Spleen (tissue), 7 donors: ENCODE measurements around a stretch of chr11.

DNA sequence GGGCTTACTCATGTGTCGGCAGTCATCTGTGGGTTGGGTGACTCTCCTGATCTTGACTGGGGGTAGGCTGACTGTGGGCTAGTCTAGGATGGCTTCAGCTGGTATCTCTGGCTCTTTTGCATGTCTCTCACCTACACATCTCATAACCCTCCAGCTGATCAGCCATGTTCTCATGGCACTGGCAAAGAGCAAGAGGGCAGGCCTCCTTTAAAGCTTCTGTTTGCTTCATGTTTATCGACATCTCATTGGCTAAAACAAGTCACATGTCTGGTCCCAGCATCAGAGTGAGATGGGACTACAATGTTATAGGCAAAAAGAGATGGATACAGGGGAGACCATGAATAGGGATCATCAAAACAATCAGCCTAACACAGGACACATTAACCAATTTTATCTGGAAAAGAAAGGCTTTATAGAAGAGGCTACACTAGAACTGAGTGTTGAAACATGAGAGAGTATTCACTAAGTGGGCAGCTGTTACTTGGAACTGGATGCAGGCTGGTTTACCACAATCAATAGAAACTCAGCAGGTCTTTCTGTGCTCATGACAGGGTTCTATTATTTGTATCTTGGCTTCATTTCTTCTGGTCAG lies 5.2 kb downstream of the LRRC51 start:
- PRO-cap, 4 experiments = no peak in any of the 4 experiments
- RAMPAGE, long total RNA, 4 experiments = no peak in any of the 4 experiments

DNA sequence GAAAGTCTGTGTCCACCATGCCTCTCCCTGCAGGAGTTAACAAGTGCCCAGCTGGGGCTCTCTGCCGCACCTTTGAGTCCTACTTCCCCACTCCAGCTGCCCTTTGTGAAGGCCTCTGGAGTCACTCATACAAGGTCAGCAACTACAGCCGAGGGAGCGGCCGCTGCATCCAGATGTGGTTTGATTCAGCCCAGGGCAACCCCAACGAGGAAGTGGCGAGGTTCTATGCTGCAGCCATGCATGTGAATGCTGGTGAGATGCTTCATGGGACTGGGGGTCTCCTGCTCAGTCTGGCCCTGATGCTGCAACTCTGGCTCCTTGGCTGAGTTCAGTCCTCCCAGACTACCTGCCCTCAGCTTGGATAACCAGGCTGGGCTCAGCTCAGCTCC lies 3.1 kb upstream of the INPPL1 start:
- PRO-cap, 4 experiments = no peak in any of the 4 experiments
- RAMPAGE, long total RNA, 4 experiments = no peak in any of the 4 experiments

- PRO-cap, 4 experiments = no peak in any of the 4 experiments
- RAMPAGE, long total RNA, 4 experiments = no peak in any of the 4 experiments
Observed at GRCh38 chr11:72221826-72222422, 2.6 kb upstream of the INPPL1 start.

DNA sequence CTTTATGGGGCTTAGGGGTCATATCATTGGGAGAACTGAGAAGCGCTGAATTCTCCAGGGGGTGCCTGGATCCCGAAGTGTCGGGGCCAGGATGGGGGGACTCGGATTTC lies 278 bp upstream of the INPPL1 start:
- PRO-cap, 4 experiments = no peak in any of the 4 experiments
- RAMPAGE, long total RNA, 4 experiments = no peak in any of the 4 experiments

DNA sequence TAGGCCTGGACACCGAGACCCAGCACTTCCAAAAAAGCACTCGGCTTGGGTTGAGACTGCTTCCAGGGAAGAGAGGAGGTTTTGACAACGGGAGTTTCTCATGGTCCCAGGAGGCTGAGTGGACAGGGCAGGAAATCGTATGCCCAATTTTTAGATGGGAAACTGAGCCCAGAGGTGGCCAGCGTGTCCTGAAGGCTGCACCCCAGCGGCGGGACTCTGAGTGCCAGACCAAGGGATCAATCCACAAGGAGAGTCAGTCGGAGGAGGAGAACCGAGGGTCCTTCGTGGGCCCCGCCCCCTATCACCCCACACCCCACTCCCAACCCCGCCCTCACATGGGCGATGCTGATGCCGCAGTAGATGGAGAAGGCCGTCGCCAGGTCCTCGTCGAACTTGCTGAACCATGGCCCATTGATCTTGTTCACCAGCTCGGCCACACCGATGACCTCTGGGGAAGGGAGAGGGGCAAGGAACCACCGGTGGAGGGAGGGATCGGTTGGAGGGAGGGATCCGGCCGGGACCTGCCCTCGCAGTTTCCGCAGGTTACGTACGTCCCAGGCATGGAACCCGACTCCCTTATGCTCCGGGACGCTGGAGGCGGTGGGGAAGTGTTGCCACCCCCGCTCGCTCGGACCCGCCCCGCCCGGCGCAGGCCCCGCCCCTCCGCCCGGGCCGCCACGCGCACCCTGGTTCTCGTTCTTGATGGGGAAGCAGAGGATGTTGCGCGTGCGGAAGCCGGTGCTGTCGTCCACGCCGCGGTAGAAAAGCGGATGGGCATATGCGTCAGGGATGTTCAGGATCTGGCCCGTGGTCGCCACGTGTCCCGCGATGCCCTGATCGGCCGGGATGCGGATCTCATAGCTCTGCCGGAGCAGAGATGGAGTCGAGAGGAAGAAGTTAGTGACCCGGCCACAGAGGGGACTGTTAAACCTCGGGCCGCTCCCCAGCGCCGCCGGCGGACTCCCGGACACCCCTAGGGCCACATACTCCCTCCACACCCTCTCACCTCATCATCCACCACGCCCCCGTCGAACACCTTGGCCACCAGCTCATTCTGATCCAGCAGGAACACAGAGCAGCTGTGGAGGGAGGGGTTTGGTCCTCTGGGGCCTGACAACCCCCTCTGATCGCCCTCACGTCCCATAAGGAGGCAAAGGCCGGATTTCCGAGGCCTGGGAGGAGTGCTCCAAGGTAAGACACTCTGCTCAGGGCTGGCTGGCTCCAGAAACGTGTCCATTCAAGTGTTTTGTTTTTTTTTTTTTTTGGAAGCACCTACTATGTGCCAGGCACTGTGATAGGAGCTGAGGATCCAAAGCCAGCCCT lies 89.9 kb downstream of the PDE2A start:
- PRO-cap, 4 experiments = peak in 3 of 4 experiments; most common plus-strand start position 713 of the sequence (in 2); most common minus-strand start position 578 of the sequence (in 2)
- RAMPAGE, long total RNA, 4 experiments = start-site peak on the plus strand in 1 of 4 experiments, centred at position 767 of the sequence, 21 reads per replicate

- PRO-cap, 4 experiments = no peak in any of the 4 experiments
- RAMPAGE, long total RNA, 4 experiments = no peak in any of the 4 experiments
Observed at GRCh38 chr11:72667428-72667658, 6.9 kb downstream of the PDE2A start.

GRCh38 chr11:72696375-72696883 lies 22.2 kb upstream of the PDE2A start:
- PRO-cap, 4 experiments = no peak in any of the 4 experiments
- RAMPAGE, long total RNA, 4 experiments = no peak in any of the 4 experiments

- PRO-cap, 4 experiments = peak in 4 of 4 experiments; most common plus-strand start chr11:72712498 (in 4); most common minus-strand start chr11:72712379 (in 1)
- RAMPAGE, long total RNA, 4 experiments = no peak in any of the 4 experiments
Observed at GRCh38 chr11:72712136-72712912, 38.1 kb upstream of the PDE2A start.

DNA sequence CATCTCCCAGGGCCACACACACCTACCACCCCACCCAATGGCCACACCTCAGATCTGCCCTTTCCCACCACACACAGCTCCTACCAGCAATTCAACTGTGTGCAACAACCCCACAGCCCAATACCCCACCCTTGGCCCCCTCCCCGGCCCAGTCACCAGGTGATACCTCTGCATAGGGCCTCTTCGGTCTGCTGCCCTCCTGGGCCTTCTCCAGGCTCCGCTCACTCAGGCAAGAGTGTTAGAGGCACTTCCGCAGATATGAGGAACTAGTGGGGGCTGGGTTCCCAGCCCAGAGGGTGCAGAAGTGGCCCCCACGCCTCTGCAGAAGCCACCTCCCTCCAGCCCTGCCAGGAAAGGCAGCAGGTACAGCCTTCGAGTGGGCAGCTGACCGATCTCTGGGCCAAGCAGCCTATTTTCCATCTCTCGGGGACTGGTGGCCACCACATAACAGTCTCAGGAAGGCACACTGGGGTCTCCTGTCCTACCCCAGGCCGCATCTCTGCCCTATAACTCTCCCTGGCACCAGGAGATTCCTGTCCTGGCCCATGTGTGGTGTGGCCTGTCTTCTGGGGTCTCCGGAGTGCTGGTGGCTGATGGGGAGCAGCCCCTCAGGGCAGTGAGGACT lies 13.3 kb downstream of the ARAP1 start:
- PRO-cap, 4 experiments = peak in 4 of 4 experiments; most common plus-strand start position 350 of the sequence (in 2); most common minus-strand start position 219 of the sequence (in 3)
- RAMPAGE, long total RNA, 4 experiments = start-site peak on the minus strand in 4 of 4 experiments, centred at positions 209 to 220 of the sequence, 37 to 386 reads per replicate

GRCh38 chr11:72768448-72769029 lies 16.3 kb upstream of the ARAP1 start:
- PRO-cap, 4 experiments = no peak in any of the 4 experiments
- RAMPAGE, long total RNA, 4 experiments = no peak in any of the 4 experiments

- PRO-cap, 4 experiments = no peak in any of the 4 experiments
- RAMPAGE, long total RNA, 4 experiments = no peak in any of the 4 experiments
Observed at GRCh38 chr11:72834252-72834627, 20.0 kb downstream of the ATG16L2 start.

GRCh38 chr11:73028434-73029105 lies 113.5 kb downstream of the FCHSD2 start:
- PRO-cap, 4 experiments = no peak in any of the 4 experiments
- RAMPAGE, long total RNA, 4 experiments = no peak in any of the 4 experiments

GRCh38 chr11:73227815-73228533 lies 9.9 kb downstream of the P2RY2 start:
- PRO-cap, 4 experiments = no peak in any of the 4 experiments
- RAMPAGE, long total RNA, 4 experiments = no peak in any of the 4 experiments

DNA sequence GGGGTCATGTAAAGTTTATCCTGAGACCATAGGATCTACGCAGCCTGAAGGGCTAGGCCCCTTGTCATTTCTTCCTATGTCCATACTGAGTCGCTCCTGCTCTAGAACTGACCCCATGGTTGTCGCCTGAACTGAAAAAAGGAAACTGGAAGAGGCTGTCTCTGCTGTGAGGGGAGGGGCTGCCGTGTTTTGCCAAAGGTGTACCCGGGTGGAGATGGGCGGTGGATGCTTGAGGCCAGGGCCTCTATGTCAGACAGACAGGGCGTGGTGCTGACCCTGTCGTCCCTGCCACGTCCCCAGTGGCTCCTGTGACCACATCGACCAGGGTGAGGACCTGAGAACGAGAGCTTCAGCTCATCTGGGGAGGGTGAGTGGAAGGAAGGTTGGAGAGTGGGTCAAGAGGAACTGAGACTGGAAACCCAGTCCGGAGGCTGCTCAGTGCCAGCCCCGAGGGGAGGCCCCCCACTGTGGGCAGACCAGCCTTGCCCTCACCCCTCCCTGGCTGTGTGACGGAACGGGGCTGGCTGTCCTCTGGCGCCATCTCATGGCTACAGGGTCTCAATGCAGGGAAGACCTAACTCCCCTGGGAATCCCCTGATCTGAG lies 17.1 kb downstream of the P2RY6 start:
- PRO-cap, 4 experiments = peak in 4 of 4 experiments; most common plus-strand start position 402 of the sequence (in 2); most common minus-strand start position 109 of the sequence (in 4)
- RAMPAGE, long total RNA, 4 experiments = no peak in any of the 4 experiments

DNA sequence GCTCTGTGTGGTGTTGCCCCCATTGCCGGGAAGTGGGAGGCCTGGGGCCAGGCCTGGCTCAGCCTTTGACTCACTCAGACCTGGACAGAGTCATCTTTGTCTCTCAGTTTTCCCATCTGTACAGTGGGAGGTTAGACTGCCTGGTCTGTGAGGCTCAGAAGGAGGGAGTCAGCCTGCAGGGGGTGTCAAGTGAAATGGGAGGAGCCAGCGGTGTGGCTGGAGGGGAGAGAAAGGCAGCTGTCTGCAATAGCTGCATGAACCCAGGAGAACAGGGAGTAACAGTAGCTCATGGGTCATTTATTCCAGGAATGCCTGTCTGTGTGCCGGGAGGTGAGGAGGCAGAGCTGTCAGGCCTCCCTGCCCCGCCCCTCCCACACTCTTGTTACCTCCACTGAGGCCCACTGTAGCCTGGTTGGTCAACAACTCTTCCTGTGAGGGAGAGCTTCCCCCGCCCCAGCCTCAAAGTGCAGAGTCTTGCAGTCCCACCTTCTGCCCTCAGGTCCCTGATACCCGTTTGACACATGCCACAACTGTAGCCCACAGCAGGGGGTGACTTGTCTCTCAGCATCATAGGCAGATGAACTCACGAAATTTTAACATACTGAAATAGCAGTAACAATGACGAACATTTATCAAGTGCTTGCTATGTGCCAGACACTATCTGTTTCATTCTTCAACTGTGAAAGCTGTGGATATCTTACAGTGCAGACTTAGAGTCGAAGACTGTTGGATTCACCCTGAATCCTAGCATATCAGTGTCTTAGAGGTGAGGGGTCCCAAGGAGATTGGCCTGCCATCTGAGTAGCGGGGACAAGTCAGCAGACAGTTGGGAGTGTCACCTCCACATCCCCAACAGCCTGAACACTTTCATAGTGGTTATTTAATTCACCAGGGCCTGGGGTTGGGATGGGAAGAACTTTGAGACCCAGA lies 6.6 kb downstream of the ARHGEF17 start:
- PRO-cap, 4 experiments = no peak in any of the 4 experiments
- RAMPAGE, long total RNA, 4 experiments = no peak in any of the 4 experiments

DNA sequence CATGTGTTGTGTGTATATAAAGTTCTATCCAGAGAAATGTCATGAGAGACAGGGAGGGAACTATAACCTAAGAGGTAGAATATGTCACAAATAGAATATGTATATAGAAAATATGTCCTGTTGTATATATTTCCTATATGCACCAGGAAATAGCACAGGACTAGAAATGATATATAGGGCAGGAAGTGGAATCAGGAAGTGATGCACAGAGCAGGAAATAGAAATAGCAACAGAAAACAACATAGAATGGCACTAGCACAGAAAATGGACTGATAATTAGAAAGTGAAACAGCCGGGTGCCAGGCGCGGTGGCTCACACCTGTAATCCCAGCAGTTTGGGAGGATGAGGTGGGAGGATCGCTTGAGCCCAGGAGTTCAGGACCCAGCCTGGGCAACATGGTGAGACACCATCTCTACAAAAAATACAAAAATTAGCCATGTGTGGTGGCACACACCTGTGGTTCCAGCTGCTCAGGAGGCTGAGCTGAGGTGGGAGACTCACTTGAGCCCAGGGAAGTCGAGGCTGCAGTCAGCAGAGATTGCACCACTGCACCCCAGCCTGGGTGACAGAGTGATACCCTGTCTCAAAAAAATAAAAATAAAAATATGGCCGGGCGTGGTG lies 9.9 kb upstream of the RELT start:
- PRO-cap, 4 experiments = peak in 3 of 4 experiments; most common plus-strand start position 275 of the sequence (in 2)
- RAMPAGE, long total RNA, 4 experiments = no peak in any of the 4 experiments

DNA sequence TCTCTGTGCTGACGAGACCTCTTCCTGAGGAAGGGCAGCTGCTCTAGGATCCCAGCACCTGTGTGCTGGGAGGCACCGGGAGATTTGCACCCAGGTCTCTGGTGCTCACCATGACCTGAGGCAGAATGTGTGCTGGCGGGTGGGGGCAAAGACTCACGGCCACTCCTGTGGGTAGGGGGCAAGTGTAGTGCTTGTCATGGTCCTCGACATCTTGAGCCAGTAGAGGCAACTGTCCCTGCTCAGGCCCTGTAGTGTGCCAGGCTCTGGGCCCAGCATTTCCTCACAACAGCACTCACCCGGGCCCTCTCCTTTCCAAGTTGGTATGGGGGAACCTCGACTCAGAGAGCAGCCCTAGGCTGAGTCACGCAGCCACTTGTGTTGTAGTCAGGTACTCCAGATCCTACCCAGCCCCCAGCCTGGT lies 4.0 kb downstream of the RELT start:
- PRO-cap, 4 experiments = no peak in any of the 4 experiments
- RAMPAGE, long total RNA, 4 experiments = no peak in any of the 4 experiments

DNA sequence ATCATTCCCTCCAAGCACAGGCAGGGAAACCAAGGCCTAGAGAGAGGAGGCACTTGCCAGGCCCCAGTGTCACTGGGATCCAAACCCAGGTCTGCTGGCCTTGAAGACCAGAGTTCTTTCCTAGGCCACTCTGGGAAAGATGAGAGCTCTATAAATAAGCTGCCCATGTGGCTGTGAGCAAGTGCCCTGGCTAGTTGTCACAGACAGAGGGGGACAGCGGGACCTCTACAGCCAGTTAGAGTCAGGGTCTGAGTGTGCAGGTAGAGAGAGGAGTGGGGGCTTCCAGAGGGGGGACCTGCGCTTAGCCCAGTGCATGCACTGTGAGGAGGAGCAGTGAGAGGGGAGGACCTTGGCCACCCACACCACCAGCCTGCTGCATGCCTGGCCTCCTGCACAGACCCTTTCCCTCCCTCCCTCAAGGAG lies 4.9 kb downstream of the RELT start:
- PRO-cap, 4 experiments = no peak in any of the 4 experiments
- RAMPAGE, long total RNA, 4 experiments = no peak in any of the 4 experiments

DNA sequence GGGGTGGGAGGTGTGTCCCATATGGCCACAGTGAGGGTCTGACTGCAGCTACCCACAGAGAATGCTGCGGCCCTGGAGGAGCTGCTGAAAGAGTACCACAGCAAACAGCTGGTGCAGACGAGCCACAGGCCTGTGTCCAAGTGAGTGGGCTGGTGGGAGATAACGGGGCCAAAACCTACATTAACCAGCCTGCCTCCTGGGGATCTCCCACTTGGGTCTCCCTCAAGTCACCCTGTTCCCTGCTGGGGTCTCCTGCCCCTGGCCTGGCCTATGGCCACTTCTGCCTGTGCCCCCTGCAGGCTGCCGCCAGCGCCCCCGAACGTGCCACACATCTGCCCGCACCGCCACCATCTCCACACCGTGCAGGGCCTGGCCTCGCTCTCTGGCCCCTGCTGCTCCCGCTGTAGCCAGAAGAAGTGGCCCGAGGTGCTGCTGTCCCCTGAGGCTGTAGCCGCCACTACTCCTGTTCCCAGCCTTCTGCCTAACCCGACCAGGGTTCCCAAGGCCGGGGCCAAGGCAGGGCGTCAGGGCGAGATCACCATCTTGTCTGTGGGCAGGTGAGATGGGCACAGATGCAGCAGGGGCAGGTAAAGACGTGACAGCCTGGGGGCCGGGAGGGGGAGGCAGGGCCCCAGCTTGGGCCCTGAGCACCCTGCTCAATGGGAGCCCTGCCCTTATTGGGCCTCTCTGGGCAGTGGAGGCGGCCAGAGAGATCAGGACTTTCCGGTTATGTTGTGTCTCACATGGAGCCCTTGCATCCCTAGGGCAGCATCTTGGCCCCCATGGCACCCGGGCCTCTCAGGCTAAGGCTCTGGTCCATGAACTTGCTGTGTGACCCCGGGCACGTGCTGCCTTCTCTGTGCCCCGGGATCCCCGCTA lies 18.2 kb downstream of the RELT start:
- PRO-cap, 4 experiments = no peak in any of the 4 experiments
- RAMPAGE, long total RNA, 4 experiments = no peak in any of the 4 experiments

DNA sequence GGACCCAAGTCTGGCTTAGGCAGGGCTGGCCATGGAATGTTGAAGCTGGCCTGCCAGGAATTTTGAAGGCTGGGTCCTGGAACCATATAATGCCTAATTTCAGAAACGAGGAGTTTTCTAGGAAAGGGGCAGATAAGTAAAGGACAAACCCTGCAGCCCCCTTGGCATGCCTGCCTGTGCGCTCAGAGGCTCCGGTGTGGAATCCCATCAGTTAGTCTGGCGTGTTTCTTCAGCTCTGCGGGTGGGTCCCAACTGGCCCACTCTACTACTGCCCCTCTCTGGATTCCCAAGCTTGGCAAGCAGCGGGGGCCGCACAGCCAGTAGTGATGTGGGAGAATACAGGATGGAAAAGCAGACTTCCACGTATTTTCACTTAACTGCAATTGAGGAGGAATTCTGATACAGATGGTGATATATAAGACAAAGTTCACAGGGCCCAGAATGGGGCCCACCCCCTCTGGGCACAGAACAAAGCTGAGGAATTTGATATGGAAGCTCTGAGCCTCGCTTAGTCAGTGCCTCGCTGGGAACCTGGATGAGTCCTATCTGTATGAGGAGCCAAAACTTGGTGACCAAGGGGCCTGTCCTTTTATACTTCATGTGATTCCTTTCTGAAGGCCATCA lies 25.7 kb downstream of the RELT start:
- PRO-cap, 4 experiments = no peak in any of the 4 experiments
- RAMPAGE, long total RNA, 4 experiments = no peak in any of the 4 experiments